Peritoneum (tissue), 1 donor: ENCODE results near the gene SCGB1C2.

- PRO-cap, result no peak
Observed at GRCh38 chr17:137376-137752, at the start of gene SCGB1C2. Gene SCGB1C2, plus strand, starts transcription at chr17:137569.

DNA sequence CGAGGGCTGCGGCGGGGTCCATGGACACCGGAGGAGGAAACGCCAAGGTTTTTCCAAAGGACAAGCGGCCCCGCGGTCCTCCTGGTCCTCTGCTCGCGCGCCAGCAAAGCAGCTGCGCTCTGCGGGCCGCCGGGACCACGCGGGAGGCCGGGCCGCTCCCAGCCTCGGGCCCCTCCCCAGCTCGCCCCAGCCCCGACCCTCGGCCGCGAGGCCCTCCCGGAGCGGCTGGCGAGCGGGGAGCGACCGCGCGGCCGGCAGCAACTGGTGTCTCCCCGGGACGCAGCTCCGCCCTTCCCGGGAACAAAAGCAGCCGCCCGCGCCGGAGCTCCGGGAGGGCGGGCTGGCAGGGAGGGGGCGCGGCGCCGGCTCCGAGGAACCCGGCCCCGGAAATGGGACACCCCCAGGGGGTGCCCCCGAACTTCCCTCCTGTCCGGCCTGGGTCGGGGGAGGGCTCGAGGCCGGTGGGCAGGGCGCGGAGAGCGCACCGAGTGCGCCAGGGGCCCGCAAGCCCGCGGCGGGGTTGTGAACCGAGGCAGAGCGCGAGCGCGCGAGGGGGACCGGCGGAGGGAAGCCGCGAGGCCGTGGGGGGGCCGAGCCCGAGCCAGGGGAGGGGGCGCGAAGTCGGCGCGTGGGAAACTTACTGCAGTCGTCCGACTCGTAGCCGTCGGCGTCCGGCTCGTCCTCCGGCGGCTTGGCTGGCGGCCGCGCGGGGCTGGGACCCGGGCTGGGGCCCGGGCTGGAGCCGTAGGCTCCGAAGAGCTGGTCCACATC is 799 bp downstream of the DOC2B start:
- PRO-cap, result no peak

DNA sequence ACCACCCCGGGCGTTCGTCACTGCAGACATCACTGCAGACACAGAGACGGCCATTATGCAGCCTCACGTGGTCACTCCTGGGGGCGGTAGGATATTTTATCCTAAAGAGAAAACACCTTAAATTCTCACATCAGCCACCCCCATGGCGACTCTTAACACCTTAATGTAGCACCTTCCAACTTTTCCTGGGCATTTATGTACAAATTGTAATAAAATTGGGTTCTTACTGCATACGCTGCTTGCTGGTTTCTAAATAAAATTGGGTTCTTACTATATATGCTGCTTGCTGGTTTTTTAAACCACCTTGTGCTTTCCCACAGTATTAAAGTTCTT is 19.4 kb downstream of the RPH3AL start:
- PRO-cap, result no peak

GRCh38 chr17:602376-603117 is 112.1 kb downstream of the VPS53 start:
- PRO-cap, result no peak

DNA sequence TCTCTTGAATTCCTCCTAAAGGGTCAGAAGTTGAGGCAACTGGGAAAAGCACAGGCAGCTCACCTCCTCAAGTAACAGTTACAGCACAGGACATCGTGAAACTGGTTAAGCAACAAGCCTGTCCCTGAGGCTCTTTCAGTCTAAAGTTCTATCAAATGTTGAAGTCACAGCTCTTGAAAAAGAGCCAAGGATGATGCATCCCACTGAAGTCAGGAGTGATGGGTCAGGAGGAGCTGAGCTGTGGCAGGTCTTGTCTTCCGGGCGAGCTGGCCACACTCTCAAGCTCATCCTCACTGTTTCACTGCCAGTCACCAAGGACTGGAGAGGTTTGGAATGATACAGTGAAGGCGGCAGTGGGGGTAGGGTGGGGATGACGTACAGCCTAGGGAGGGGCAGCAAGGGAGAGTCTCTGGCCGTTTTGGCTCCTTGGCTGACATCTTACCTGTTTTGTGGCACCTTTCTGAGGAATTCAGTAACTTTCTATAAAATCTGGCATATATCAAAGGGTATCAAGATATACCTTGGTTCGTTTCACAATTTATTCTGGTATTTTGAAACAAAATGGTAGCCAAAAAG is 99.4 kb downstream of the VPS53 start:
- PRO-cap, result no peak

GRCh38 chr17:741917-742658 is 9.7 kb downstream of the TLCD3A start:
- PRO-cap, result no peak

DNA sequence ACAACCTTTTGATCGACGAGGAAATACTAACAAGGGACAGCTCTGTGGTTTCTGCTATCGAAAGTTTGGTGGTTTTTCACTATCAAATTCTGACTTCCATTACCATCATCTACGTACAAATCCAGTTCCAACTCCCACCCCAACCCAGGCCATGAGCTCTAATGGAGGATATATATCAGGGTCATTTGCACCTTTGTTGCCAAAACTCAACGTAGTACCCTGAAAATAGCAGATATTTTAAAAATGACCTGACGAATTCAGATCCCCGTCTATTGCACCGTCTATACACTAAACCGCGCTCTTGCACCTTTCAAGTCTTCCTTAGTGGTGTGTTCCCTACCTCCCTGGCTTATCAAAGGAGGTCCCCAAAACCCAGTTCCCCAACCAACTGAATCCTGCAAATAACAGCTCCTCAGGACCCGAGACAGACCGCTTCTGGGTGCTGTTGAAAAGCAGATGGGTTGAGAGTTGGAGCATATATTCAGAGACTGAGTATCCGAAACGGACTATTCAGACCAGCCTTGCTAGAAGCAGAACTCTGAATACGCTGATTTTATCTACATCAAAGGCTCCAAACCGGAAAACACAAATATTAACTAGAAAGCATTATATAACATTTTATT is 732 bp downstream of the GLOD4 start:
- PRO-cap, result no peak

- PRO-cap, result no peak
Observed at GRCh38 chr17:877518-878105, 95.5 kb downstream of the MRM3 start.

GRCh38 chr17:883013-883978 is 96.3 kb downstream of the NXN start:
- PRO-cap, result no peak

DNA sequence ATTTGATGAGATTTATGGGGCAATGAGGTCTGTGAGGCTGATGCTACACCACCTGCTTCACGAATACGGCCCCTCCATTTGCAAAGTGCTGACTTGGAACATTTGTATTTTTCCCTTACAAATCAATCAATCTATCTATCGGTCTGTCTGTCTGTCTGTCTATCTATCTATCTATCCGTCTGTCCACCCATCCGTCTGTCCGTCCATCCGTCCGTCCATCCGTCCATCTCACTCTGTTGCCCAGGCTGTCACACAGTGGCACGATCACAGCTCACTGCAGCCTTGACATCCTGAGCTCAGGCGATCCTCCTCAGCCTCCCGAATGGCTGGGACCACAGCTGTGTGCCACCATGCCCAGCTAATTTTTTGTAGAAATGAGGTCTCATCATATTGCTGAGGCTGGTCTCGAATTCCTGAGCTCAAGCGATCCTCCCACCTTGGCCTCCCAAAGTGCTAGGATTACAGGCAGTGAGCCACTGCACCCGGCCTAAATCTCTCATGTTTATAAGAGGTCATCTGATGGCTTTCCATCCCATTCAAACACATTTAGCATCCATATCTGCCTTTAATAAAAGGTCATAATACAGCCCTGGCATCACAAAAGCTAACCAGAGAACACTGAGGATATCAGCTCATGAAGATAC is 88.6 kb downstream of the NXN start:
- PRO-cap, result no peak

GRCh38 chr17:917971-918650 is 61.5 kb downstream of the NXN start:
- PRO-cap, result no peak

DNA sequence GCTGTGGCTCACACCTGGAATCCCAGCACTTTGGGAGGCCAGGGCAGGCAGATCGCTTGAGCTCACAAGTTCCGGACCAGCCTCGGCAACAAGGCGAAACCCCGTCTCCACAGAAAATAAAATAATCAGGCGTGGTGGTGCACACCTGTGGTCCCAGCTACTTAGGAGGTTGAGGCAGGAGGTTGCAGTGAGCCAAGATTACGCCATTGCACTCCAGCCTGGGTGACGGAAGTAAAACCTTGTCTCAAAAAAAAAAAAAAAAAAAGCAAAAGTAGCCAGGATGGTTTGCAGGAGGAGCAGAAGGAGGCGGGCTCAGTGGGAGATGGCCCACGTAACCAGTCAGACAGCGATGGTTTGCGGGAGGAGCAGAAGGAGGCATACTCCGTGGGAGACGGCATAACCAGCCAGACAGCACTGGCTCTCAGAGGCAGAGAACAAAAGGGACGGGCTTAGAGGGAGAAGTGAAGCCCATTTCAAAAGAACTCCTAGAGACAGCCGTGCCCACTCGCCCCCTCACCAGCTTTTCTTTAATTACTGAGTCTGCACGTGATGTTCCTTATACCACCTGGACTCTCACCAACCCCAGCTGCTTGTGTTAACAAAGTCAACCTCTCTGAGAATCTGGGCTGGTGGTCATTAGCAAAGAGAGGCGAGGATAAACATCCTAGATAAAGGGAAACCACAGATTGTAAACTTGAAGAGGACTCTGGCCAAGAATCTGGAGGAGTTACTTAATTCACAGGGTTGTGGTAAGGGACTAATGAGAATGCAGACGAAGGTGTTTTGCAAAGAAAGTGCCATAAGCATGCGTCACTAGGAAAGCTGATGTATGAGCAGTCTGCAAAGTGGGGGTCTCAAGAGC is 52.0 kb downstream of the NXN start:
- PRO-cap, result no peak

DNA sequence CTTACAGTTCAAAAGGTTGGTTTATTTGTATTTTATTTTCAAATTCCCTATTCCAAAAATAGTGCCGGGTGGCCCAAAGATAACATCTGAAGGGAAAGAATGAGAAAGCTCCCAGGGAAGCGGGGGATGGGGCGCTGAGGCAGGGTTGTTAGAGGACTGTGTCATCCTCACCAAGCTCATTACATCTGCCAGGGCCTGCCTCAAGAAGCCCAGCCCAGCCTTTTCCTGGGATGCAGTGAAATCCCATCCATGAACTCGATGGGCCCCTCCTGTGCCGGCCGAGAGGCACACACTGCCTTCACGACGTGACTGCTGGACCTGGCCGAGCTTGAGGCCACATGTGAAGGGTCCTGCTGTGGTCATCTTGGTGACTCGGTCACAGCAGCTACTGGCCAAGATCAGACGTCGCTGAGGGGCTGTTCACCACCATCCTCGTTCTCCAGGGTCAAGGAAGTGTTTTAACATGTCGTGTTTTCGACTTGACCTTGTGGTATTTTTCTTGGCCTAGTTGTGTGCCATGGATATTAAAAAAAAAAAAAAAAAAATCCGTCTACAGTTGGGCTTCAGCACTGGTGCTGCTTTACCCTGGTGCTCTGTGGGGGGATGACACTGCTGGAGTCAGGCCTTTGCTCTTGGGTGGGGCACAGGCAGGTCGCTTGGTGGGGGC is 4.8 kb downstream of the TIMM22 start:
- PRO-cap, result no peak

DNA sequence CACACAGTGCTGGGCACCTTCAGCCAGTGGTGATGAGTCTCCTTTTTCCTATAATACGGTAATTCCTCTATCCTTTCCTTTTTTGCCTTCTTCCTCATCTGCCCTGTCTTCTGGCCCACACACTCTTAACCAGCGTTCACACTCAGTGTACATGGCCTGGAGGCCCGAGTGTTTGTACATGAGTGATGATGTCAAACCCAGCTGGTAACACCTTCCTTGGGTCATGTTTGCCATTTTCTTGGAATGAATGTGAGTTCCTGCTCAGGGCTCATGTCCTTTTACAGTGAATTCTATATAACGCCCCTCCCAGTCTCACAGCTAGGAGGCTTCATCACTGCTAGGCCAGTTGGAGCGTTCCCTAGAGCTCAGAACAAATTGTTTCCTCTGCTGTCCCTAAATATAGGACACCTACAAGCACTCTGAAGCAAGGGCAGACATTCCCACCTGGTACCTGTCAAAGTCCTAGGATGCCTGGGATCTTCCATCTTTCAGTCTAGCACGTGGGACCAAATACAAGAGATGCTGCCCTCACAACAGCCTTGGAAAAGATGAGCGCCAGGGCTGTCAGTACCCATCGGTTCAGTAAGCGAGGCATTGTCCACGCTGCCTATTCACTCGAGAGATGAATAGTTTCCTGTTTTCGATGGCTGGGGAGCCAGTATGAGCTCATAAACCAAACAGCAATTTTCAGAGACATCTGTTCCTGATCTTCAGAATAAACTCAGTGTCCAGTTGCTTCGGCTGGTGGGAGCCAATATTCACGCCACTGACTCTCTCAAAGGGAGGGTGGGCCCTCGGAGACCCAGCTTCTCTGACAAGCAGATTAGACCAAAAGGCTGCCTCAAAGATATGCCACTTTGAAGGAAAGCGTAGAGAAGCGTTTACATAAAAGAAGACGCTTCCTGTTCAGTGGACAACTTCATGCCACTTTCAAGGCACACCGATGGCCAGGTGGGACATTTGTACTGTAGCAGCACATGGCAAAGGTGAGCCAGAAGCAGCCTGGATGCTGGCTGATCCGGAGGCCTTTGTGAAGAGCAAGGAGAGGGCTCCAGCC is 5.7 kb downstream of the TIMM22 start:
- PRO-cap, result no peak

DNA sequence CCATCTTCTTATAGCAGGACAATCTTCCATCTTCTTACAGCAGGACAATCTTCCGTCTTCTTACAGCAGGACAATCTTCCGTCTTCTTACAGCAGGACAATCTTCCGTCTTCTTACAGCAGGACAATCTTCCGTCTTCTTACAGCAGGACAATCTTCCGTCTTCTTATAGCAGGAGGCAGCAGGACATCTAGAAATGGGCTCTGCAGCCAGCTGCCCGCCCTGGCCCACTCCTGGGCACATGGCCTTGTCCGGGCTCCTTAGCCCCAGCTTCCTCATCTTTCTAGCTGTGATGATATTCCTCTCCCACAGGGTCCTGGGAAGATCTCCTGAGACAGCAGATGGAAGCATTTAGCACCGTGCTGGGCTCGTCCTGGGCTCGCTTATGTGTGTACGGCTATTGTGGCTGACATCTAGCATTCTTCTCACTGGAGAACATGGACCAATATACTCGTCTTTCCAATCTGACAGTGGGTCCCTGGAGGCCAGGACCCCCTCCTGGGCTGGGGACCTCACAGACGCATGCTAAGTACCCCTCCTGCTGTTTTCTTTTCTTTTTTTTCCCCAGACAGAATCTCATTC is 48.5 kb downstream of the TIMM22 start:
- PRO-cap, result no peak

GRCh38 chr17:1053121-1054280 is 56.6 kb downstream of the TIMM22 start:
- PRO-cap, result no peak

DNA sequence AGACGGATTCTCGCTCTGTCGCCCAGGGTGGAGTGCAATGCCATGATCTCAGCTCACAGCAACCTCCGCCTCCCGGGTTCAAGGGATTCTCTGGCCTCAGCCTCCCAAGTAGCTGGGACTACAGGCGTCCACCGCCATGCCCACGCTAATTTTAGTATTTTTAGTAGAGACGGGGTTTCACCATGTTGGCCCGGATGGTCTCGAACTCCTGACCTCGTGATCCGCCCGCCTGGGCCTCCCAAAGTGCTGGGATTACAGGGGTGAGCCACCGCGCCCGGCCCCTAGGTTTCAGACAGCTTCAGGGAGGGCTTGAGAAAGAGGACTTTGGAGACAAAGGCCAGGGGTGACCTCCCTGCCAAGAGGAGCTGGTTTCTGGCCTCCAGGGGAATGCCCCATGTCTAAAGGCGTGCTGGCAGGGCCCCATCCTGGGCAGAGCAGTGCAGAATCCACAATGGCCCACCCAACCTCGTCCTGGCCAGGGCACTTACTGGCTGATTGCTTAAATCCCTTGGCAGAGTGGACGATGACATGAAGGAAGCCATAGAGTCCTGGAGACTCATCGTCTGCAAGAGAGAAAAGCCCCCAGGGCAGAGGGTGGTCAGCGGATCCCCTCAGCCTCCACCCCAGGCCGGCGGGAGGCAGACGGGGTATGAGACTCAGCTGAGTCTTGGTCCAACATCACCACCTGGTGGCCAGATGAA is 58.8 kb downstream of the TIMM22 start:
- PRO-cap, result no peak

DNA sequence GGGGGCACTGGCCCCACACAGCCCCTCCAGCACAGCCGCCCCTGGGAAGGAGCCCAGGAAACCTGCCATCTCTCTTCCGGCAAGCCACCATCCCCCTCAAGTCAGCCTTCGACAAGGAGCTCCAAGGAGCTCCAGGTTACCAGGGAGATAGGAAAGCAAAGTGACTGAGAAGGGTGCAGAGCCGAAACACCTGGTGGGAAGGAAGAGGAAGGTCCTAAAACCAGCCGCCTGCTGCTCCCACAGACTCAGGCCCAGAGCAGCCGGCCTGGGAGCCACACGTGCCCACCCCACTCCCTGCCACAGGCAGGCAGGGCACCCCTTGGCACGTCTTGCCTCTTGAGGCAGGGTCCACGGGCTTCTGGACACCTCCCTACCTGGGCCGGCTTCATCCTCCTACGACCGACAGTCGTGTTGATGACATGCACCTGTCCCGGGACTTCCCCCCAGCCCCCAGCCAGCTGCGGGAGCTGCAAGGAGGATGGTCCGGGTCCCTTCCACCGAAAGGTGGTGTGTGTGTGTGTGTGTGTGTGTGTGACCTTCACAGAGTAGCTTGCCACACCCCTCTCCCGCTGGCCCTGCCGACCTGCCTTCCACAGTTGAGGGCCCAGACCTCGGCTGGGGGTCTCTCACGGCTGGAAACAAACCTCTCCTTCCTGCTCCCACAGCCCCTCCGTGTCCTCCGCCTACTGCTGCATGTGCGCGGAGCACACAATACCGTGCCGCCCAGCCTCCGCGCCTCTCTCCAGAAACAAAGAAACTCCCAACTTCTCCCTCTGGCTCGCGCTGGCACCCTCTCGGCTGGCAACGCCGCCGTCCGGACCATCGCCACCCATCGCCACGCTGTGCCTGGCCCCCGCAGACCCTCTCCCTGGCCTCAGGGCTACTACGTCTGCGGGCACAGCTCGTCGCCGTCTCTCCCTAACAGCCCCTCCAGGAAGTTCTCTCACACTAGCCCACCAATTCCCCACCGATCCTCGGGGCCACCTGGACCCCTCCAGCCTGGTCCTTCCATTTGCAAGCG is 81.0 kb downstream of the TIMM22 start:
- PRO-cap, result no peak

GRCh38 chr17:1098305-1098660 is 81.5 kb downstream of the ABR start:
- PRO-cap, result no peak

- PRO-cap, result no peak
Observed at GRCh38 chr17:1108061-1108597, 71.7 kb downstream of the ABR start.